Measurements from ENCODE around the gene PI4K2A.

DNA sequence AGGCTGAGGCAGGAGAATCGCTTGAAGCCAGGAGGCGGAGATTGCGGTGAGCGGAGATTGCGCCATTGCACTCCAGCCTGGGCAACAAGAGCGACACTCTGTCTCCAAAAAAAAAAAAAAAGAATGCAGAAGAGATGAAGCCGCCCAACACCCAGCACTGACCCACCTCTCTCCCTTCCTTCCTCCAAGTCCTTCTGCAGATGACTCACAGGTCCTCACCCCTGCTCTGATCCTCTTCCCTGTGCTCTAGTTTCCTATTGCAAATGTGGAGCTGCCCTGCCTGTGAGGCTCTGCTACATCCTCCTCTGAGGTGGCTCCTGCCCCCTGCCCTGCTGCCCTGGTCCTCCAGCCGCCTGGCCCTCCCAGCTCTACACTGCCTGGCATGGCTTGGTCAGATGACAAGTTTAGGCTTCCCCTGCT is 22.1 kb upstream of the OPALIN start:
- RRBS, result no CpG with 5 or more reads among the region's 8 CpGs

- RRBS, result no CpG with 5 or more reads among the region's 17 CpGs
These were observed 33.2 kb upstream of the TM9SF3 start for GRCh38 chr10:96619689-96620740.

GRCh38 chr10:96832359-96832716 is 240 bp downstream of the LCOR start:
- RRBS, result 2% methylated on average over 26 of the region's 43 CpGs

- RRBS, result no CpG with 5 or more reads among the region's 5 CpGs
These were observed 85.3 kb downstream of the LCOR start for GRCh38 chr10:96917192-96917940.

DNA sequence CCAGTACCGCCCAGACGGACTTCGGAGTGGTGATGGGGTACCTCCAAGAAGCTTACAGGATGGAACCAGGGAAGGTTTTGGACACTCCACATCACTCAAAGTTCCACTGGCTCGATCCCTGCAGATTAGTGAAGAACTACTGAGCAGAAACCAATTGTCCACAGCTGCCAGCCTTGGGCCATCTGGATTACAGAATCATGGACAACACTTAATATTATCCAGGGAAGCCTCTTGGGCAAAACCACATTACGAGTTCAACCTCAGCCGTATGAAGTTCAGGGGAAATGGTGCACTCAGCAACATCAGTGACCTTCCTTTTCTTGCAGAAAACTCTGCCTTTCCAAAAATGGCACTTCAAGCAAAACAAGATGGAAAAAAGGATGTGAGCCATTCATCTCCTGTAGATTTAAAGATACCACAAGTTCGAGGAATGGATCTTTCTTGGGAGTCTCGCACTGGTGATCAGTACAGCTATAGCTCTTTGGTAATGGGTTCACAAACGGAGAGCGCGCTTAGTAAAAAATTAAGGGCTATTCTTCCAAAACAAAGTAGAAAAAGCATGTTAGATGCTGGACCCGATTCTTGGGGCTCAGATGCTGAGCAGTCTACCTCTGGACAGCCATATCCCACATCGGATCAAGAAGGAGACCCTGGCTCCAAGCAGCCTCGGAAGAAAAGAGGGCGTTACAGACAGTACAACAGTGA is 123.0 kb downstream of the LCOR start:
- RRBS, result no CpG with 5 or more reads among the region's 15 CpGs

GRCh38 chr10:97020666-97021437 is 164.9 kb downstream of the SLIT1 start:
- RRBS, result 58% methylated on average over 3 of the region's 18 CpGs

GRCh38 chr10:97151125-97151404 is 34.7 kb downstream of the SLIT1 start:
- RRBS, result no CpG with 5 or more reads among the region's 3 CpGs

DNA sequence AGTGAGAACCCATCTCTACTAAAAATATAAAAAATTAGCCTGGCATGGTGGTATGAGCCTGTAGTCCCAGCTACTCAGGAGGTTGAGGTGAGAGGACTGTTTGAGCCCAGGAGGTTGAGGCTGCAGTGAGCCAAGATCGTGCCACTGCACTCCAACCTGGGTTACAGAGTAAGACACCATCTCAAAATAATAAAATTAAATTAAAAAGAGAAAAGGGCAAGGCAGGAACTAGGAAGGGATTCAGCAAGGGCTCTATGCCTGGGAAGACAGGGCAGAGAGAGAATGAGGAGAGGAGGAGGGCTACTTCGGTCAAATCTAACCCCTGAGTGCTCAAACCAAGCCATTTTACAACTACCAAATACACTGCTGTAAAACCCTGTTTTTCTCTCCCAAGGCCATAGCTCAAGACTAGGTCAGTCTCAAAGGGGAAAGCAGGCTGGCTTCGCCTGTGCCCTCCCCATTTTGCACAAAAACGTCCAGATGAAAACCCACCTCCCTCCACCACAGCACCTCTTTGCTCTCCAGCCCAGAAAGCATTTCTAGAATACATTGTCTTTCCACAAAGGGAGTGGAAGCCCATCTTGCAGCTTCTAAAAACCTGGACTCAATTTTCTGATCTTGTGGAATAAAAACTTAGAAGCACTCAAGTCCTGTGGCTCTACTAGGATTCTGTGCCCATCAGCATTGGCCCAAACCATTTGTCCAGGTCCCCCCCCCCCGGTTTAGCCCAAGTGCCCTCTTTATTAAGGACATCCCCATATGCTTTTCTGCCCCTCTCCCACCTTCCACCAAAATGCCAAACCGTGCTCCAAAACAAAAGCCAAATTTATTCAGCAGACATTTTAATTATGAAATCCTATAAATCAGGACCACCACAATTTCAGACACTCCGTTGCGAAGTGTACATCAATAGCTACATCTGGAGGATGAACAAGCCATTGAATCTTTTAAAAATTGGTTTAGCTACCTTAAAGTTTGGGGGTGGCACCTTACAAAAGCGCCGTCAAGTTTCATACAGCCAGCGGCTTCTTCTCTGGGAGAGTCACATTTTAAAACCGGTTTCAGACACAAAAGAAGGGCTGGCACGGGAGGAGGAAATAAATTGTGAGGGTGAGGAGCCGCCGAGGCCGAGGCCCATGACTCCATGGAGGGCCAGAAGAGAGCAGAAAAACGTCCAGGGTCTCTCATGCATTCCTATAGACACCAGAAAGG is 2.4 kb downstream of the FRAT2 start:
- RRBS, result no CpG with 5 or more reads among the region's 17 CpGs

- RRBS, result no CpG with 5 or more reads among the region's 2 CpGs
These were observed 22.0 kb upstream of the FRAT2 start for GRCh38 chr10:97356541-97356945.

- RRBS, result no CpG with 5 or more reads among the region's 3 CpGs
These were observed 32.3 kb downstream of the RRP12 start for GRCh38 chr10:97368797-97369273.

- RRBS, result no CpG with 5 or more reads among the region's 2 CpGs
These were observed 1.2 kb downstream of the PGAM1 start for GRCh38 chr10:97427311-97427477.

DNA sequence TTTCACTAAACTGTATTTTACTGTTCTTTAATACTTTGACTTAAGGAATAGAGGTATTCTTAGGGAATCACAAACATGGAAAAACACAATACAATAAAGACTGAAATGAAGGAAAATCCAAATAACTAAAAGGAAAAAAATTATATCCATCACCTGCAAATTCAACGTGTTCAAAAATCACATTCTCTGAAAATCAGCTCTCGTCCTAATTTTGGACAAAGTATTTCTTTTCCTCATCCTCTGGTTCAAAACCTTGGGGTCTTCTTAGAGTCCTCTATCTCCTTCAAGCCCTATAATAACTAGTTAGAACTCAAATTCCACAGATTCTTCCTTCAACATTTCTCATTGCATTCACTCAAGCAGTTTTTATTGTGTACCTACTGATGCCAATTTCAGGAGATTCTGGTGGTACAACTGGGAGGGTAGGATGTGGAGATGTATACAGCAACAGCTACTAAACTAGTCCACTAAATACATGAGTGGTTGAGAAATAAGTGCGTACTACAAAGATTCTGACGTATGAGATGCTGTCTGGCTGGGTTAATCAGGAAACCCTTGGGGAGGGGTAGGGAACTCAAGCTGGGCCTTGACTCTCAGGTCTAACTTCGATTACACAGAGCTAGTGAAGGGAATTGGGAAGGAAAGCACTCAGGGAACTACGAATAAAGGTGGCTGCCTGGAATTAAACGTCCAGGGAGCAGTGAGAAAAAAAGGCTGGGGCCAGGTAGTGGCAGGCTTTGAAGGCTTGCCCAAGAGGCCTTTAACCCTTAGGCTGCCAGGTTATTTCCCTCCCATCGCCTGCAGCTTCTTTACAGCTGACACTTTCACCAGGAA is 3.5 kb downstream of the MMS19 start:
- RRBS, result no CpG with 5 or more reads among the region's 8 CpGs

- RRBS, result no CpG with 5 or more reads among the region's 19 CpGs
These were observed 22.5 kb upstream of the ANKRD2 start for GRCh38 chr10:97549853-97550763.

GRCh38 chr10:97574641-97575292 is 2.2 kb downstream of the ANKRD2 start:
- RRBS, result no CpG with 5 or more reads among the region's 3 CpGs

DNA sequence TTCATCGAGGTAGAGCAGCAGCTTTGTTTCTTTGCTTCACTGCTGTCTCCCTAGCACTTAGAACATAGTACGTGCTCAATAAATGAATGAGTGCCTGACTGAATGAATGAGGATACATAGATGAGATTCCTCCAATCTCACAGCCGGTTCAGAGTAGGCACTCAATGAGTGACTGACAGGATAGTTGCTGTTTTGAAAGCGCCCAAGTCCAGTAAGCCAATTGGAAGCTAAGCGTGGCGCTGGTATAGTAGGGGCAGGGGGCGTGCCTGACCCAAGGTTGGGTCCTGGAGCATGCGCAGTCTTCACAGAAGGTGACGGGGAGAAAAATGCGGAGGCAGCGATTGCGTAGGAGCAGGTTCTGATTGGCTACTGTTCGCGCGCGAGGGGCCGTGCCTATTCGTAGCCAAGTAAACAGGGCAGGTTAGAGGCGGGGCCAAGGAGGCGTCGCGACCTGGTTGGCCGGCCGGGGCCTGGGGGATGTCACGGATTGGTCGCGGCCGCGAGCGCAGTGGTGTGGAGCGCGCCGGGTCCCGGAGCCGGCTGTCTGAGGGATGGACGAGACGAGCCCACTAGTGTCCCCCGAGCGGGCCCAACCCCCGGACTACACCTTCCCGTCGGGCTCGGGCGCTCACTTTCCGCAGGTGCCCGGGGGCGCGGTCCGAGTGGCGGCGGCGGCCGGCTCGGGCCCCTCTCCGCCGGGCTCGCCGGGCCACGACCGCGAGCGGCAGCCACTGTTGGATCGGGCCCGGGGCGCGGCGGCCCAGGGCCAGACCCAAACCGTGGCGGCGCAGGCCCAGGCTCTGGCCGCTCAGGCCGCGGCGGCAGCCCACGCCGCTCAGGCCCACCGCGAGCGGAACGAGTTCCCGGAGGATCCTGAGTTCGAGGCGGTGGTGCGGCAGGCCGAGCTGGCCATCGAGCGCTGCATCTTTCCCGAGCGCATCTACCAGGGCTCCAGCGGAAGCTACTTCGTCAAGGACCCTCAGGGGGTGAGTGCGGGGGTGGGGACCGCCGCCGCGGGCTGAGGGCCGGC is at the start of gene PI4K2A:
Gene PI4K2A, plus strand, starts transcription at position 480 of the 1,030 bp plus-strand sequence.
- RRBS, result 1% methylated on average over 39 of the region's 97 CpGs

GRCh38 chr10:97707598-97707847 is 6.0 kb upstream of the MARVELD1 start:
- RRBS, result no CpG with 5 or more reads among the region's 4 CpGs

DNA sequence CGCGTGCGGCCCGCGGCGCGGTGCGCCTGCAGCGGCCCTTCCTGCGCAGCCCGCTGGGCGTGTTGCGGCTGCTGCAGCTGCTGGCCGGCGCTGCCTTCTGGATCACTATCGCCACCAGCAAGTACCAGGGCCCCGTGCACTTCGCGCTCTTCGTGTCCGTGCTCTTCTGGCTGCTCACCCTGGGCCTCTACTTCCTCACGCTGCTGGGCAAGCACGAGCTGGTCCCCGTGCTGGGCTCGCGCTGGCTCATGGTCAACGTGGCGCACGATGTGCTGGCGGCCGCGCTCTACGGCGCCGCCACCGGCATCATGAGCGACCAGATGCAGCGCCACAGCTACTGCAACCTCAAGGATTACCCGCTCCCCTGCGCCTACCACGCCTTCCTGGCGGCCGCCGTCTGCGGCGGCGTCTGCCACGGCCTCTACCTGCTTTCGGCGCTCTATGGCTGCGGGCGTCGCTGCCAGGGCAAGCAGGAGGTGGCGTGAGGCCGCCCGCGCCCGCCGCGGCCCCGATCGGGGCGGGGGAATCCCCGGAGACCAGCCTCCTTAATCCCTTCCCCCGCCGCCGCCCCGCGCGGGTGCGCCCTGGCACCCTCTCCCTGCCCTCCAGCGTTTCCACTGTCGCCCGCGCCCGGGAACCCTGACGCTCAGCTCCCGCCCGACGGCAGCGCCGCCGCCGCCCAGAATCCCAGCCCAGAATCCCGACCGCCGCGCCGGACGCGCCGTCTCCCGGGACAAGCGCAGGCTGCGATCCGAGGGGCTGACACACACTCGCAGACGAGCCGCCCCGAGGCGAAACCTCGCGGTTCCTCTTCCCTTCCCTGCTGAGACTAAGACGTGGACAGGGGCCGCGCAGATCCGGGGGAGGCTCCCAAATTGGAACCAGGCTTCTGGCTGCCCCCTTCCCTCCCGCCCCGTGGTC is 644 bp downstream of the MARVELD1 start:
- RRBS, result 2% methylated on average over 25 of the region's 109 CpGs

DNA sequence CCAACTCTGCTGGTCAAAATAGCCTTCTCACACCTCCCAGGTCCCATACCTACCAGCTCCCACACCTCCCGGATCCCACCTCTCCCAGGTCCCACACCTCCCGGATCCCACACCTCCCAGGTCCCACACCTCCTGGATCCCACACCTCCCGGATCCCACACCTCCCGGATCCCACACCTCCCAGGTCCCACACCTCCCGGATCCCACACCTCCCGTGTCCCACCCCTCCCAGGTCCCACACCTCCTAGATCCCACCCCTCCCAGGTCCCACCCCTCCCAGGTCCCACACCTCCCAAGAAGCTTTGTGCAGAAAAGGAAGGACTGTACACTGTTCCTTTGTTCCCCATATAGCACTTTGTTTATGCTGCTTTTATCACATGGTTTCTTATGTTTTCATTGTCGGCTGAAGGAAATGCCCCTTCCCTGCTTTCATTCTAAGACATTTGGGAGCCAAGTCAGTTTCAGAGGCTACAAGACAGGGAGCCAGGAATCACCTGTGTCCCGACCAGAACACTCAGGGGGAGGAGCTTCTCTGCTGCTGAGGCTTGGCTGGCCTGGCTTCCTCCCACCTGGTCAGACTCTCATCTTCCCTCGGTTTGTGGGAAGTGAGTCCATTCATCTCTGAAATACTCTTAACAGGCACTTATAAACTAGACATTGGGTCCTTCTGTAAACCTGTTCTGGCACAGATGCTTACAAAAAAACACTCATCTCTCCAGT is 19.8 kb upstream of the GOLGA7B start:
- RRBS, result 79% methylated on average over 2 of the region's 9 CpGs

- RRBS, result no CpG with 5 or more reads among the region's 6 CpGs
These were observed 30.8 kb downstream of the CRTAC1 start for GRCh38 chr10:97999640-98000037.

DNA sequence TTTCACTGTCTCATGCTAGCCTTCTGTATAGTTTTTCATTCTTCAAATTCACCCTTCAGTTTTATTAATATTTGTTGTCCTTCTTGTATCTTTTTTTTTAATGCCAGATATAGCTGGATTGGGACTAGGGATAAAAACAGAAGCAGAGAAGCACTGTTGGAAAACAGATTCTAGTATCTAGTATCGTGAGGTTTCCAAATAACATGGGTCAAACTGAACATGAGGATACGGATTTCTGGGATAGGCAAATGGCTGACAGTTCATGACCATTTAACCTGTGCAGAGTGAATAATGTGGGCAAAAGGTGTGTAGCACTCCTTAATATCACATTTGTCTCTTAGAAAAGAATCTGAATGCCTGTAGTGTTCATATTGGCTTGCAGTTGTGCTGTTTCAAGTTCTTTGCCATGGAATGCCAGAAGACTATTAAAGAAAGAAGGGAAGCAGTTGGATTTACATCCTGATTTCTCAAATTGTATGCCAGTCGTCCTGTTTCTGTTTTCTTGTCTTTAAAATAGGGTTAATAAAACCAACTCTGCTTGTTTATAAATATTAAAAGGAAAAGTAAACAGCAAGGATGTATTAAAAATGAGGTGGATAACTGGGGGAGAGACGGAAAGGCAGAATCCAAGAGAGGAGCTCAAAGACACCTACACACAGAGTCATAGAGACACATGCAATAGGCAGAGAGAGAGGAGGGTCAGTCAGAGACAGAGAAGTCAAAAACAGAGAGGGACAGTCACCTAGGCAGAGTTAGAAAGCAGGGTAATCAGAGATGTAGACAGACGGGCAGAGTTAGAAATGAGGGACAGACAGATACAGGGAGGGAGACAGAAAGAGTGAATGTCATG is 5.5 kb downstream of the R3HCC1L start:
- RRBS, result no CpG with 5 or more reads among the region's 5 CpGs

Measured in zone of skin (tissue), 1 donor.